Body of pancreas (tissue), 2 donors: Measurements from ENCODE around the genes NBPF4, FNDC7 and CFAP276.

- PRO-cap, result no peak
- RAMPAGE, long total RNA, 2 experiments, result no peak in any of the 2 experiments
Measured at GRCh38 chr1:108243901-108244283, at the start of gene NBPF4. TSS of gene NBPF4 (minus strand) at chr1:108244076.

DNA sequence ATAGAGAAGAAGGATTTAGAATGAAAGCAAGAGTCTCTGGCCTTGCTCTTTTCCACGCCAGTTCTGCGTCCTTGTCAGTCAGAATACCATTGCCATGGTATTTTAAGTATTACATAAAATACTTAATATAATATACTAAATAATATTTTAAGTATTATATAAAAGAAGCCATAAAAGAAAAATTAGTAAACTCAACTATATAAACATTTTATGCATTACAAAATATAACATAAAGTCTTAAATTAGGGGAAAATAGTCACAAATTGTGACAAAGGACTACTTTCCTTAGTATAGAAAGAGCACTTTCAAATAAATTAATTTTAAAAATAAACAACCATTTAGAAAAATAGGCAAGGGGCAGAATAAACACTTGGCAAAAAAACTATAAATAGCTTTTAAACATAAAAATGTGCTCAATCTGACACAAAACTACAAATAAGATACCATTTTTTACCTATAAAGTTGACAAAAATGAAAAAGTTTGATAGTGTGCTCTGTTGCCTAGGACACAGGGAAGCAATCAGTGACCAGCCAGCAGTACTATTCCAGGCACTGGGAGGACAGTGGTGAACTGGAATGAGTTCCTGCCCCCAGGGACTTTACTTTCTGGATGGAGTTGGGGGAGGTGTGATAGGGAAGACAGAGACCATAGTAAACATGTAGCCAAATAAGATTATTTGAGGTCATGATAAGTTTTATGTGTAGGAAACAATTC lies 41.6 kb downstream of the EEIG2 start:
- PRO-cap, result no peak
- RAMPAGE, long total RNA, 2 experiments, result no peak in any of the 2 experiments

GRCh38 chr1:108603574-108604660 lies 44.0 kb downstream of the EEIG2 start:
- PRO-cap, result no peak
- RAMPAGE, long total RNA, 2 experiments, result no peak in any of the 2 experiments

DNA sequence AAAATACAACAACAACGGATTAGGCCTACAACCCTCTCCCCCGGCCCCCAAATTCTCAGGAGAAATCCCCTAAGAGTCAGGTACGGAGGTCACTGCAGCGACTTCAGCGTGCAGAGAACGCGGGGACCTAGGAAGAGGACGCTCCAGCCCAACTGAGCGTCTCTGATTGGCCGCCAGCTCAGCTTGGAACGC lies 130 bp upstream of the PRPF38B start:
- PRO-cap, result bidirectional peak, plus-strand start outside the sequence, minus-strand start at position 119 of the sequence
- RAMPAGE, long total RNA, 2 experiments, result no peak in any of the 2 experiments

GRCh38 chr1:108712668-108713057 lies at the start of gene FNDC7:
TSS of gene FNDC7 (plus strand) at chr1:108712908.
- PRO-cap, result no peak
- RAMPAGE, long total RNA, 2 experiments, result no peak in any of the 2 experiments

GRCh38 chr1:108852068-108852521 lies 4.8 kb downstream of the AKNAD1 start:
- PRO-cap, result no peak
- RAMPAGE, long total RNA, 2 experiments, result no peak in any of the 2 experiments

DNA sequence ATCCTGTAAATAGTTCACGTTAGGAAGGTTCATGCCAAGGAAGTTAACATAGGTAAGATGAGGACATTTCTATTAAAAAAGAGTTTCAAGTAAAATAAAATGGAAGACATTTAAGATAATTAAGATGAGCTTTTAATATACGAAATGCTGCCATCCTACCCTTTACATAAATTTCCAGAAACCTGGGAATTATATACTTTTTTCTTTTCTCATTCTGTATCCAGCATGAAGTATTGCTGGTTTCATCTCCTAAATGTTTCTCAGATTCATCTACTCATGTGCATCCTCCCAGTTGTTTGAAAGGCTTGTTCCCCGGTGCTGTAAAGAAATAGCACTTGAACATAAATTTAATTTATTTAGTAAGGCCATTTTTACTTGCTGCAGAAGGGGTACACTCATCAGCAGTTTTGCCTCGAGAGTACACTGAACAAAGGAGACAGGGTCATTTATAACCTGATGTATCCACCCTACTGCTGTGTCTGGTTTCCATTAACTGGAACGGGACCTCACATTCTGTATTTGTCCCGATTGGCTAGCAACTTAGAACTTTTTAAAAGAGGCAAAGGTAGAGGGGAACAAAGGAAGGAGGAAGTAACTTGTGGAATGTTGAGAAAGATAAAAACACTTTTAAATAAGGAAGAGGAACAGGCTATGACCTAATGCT lies 12.1 kb downstream of the GPSM2 start:
- PRO-cap, result no peak
- RAMPAGE, long total RNA, 2 experiments, result no peak in any of the 2 experiments

GRCh38 chr1:108947460-108948422 lies 15.5 kb downstream of the CLCC1 start:
- PRO-cap, result no peak
- RAMPAGE, long total RNA, 2 experiments, result no peak in any of the 2 experiments

DNA sequence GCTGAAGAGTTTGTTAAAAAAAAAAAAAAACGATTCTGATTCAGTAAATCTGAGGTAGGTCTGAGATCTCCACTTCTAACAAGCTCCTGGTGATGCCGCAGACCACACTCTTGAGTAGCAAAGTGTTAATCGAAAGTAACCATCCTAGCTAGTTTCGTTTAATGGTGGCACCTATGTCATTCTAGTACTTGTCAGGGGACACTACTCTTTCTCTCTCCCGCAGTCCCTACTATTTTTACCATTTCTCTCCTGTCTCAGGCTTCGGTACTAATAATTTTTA lies 2.1 kb downstream of the CLCC1 start:
- PRO-cap, result no peak
- RAMPAGE, long total RNA, 2 experiments, result no peak in any of the 2 experiments

- PRO-cap, result no peak
- RAMPAGE, long total RNA, 2 experiments, result no peak in any of the 2 experiments
Measured at GRCh38 chr1:108962441-108962637, 945 bp downstream of the CLCC1 start.

GRCh38 chr1:109112490-109113099 lies at the start of gene CFAP276:
TSS of gene CFAP276 (minus strand) at chr1:109112747.
- PRO-cap, result no peak
- RAMPAGE, long total RNA, 2 experiments, result no peak in any of the 2 experiments

DNA sequence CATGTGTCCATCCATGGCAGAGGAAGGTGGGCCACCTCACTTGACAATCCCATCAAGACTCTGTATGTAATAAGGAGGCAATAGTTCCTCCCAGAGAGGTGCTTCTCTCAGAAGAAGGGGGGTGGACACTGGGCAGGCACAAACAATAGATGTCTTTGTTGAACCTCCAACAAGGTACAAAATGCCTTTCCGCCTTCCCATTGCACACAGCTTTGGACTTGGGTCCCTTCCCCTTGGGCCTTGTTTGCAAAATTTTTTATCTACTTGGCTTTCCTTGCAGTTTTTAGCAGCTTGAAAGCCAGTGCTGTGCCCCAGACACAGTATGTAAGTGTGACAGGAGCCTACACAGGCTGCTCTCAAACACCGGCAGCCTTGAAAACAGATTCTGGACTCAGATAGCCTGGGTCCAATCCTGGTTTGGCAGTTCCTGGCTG lies 42.9 kb downstream of the ELAPOR1 start:
- PRO-cap, result no peak
- RAMPAGE, long total RNA, 2 experiments, result no peak in any of the 2 experiments

DNA sequence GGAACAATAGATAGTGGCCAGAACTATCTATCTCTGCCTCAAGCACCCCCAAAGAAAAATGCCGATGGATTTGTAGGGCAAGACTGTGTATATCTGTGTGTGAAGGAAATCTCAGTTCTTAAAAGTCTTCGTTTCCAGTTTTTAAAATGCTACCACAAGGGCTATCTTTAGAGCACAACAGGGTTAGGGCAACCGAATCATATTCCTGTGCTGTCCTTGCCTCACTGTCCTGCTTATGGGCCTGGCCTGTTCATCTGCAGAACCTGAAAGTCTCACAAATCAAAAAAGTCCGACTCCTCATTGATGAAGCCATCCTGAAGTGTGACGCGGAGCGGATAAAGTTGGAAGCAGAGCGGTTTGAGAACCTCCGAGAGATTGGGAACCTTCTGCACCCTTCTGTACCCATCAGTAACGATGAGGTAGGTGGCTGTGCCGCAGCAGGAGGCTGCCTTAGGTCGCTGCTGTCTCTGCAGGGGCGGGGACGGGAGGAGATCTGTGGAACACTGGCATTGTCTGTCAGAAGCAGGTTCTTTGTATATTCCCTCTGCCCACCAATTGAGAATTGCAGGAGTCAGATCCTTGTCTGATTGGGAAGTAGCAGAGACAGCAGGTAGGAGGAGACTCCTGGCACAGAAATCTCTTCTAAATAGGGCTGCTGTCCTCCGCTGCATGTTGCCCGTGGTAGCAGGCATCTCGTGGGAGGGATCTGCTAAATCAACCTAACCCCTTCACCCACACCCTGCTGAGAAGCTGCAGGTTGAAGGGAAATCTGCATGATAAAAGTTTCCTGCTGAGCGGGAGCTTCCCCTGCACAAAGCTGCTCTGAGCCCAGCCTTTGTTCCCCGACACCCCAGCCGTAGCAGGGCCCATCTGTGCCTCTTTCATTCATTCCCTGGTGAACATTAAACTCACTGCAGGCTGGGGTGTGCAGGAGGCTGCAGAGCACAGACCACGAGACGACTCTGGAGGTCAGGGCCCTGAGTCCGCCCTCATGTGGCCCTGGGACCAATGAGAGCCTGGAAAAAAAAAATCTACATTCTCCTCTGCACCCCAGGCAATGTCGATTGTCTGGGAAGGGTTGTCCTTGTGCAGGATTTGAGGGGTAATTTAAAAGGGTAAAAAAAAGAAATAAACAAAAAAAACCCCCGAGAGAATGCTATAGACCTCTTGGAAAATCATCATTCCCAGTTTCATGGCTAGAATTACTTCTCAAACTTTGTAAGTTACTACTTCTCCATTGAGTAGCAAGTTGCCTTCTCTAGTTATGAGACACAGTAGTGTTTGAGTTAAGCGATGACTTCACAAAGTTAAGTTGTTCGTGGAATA lies 15.9 kb downstream of the SARS1 start:
- PRO-cap, result no peak
- RAMPAGE, long total RNA, 2 experiments, result no peak in any of the 2 experiments

- PRO-cap, result no peak
- RAMPAGE, long total RNA, 2 experiments, result no peak in any of the 2 experiments
Measured at GRCh38 chr1:109281645-109282445, 1.1 kb downstream of the PSRC1 start.

DNA sequence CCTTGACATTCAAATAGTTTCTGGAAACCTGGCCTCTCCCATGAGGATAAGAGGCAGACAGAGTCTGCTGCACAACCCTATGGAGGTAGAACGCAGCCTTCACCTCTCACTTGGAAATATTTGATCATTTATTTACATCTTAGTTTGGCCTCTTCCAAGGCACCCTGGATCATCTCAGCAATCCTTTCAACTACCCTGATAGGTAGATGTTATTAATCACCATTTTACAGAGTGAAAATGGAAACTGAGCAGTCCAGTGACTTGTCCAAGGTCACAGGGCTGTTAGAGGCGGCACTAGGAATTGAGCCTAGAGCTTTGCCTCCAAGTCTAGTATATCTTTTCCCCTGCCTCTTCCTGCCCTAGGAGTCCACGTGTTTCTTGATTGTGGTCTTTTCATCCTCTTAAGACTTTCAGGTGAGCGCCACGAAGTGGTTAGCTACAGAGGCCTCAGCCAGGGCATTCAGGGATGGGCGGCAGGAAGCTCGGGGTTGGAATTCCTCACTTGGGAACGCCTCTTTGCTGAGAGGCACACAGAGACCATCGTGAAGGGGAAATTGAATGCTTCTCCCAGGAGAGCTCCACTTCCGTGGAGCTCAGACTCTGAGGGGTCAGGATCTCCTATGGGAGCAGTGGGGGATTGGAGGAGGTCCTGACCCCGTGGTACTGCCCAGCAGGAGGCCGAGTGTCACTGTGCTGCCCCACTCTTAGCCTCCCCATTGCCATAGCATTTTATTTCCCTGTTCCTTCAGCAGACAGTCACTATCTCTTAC lies 903 bp downstream of the MYBPHL start:
- PRO-cap, result no peak
- RAMPAGE, long total RNA, 2 experiments, result no peak in any of the 2 experiments

GRCh38 chr1:109310853-109311368 lies 4.1 kb upstream of the MYBPHL start:
- PRO-cap, result no peak
- RAMPAGE, long total RNA, 2 experiments, result no peak in any of the 2 experiments

- PRO-cap, result unidirectional peak, plus-strand start at chr1:109393064; unidirectional peak, plus-strand start at chr1:109393178
- RAMPAGE, long total RNA, 2 experiments, result no peak in any of the 2 experiments
Measured at GRCh38 chr1:109392625-109393676, 4.8 kb downstream of the SORT1 start.

- PRO-cap, result no peak
- RAMPAGE, long total RNA, 2 experiments, result no peak in any of the 2 experiments
Measured at GRCh38 chr1:109438830-109439120, 12.5 kb upstream of the PSMA5 start.

DNA sequence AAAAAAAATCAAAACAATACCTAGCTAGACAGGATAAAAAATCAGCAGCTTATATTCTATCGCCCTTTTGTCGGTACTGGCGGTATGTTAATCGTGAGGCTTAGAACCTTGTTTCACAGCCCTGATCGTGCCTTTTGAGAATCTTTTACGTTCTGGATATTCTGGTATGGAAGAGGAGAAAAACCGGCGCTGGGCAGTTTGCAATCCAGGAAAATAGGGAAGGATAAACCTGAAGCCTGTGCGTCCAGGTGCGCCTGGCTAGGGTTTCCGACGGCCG lies 308 bp upstream of the SYPL2 start:
- PRO-cap, result no peak
- RAMPAGE, long total RNA, 2 experiments, result no peak in any of the 2 experiments

- PRO-cap, result no peak
- RAMPAGE, long total RNA, 2 experiments, result no peak in any of the 2 experiments
Measured at GRCh38 chr1:109467413-109467728, 1.0 kb downstream of the SYPL2 start.